Placental pericyte (primary cell): ENCODE results near the genes ARVCF and DGCR8.

DNA sequence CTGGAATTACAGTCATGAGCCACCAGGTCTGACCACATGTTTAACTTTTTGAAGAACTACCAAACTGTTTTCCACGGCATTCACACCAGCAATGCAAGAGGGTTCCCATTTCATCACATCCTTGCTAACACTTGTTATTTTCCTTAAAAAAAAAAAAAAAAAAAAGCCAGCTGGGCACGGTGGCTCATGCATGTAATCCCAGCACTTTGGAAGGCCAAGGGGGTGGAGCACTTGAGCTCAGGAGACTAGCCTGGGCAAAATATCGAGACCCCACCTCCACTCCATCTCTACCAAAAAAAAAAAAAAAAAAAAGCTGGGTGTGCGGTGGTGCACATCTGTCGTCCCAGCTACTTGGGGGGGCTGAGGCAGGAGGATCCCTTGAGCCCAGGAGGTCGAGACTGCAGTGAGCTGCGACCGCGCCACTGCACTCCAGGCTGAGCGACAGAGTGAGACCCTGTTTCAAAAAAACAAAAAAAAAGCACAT is 16.9 kb upstream of the TXNRD2 start:
- CAGE, long polyA plus RNA: no peak

DNA sequence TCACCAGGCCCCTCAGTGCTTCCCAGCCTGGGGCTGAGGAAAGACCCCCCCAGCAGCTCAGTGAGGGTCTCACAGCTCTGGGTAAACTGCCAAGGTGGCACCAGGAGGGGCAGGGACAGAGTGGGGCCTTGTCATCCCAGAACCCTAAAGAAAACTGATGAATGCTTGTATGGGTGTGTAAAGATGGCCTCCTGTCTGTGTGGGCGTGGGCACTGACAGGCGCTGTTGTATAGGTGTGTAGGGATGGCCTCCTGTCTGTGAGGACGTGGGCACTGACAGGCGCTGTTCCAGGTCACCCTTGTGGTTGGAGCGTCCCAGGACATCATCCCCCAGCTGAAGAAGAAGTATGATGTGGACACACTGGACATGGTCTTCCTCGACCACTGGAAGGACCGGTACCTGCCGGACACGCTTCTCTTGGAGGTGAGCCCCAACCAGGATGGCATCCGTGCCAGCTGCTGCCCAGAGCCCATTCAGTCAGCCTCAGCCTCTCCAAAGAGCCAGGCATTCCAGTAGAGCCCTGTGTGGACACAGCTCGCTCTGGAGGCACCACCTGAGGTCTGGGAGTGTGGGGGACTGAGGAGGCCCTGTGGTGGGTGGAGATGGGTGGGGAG is 22.4 kb upstream of the TXNRD2 start:
- CAGE, long polyA plus RNA: no peak

GRCh38 chr22:19969065-19970258 is 27.8 kb upstream of the TXNRD2 start:
- CAGE, long polyA plus RNA: no peak

- CAGE, long polyA plus RNA: no peak
Observed at GRCh38 chr22:19991207-19991567, 25.4 kb downstream of the ARVCF start.

DNA sequence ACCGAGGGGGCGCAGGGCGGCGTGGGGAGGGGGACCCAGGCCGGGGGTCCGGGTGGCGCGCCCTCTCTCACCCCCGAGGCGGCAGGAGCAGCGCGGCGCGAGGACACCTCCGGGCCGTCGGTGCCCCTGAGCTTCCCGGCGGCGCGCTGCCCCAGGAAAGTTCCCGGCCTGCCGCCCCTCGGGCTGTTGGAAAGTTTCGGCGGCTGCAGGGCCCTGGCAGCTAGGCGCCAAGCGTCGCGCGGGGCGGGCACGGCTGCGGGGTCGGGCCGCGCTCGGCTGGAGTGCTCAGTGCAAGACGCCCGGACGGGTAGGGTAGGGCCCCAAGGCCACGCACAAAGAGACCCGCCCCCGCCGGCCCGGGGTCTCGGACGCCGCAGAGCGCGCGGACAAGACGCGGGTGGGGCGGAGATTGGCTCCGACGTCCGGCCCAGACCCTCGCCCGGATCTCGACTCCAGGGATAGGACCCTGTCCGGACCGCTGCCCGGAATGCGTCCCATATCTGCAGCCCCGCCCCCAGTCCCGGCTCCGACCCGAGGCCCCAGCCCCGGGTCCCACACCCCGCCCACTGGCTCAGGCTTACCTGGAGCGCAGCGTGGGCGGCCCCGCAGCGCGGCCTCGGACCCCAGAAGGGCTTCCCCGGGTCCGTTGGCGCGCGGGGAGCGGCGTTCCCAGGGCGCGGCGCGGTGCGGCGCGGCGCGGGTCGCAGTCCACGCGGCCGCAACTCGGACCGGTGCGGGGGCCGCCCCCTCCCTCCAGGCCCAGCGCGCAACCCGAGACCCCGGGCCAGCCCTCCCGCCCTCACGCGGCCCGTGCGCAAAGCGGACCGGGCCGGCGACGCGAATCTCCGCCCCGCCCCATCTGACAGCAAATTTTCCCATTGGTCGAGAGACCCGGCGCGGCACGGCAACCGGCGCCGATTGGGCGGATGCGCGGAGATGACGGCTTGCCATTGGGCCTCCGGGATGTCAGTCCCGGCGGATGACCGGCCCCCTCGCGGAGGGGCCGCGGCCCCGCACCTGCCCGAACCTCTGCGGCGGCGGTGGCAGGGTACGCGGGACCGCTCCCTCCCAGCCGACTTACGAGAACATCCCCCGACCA is at the start of gene ARVCF:
TSS of gene ARVCF (minus strand) at position 816 of the 1,099 bp plus-strand sequence.
- CAGE, long polyA plus RNA: no peak

DNA sequence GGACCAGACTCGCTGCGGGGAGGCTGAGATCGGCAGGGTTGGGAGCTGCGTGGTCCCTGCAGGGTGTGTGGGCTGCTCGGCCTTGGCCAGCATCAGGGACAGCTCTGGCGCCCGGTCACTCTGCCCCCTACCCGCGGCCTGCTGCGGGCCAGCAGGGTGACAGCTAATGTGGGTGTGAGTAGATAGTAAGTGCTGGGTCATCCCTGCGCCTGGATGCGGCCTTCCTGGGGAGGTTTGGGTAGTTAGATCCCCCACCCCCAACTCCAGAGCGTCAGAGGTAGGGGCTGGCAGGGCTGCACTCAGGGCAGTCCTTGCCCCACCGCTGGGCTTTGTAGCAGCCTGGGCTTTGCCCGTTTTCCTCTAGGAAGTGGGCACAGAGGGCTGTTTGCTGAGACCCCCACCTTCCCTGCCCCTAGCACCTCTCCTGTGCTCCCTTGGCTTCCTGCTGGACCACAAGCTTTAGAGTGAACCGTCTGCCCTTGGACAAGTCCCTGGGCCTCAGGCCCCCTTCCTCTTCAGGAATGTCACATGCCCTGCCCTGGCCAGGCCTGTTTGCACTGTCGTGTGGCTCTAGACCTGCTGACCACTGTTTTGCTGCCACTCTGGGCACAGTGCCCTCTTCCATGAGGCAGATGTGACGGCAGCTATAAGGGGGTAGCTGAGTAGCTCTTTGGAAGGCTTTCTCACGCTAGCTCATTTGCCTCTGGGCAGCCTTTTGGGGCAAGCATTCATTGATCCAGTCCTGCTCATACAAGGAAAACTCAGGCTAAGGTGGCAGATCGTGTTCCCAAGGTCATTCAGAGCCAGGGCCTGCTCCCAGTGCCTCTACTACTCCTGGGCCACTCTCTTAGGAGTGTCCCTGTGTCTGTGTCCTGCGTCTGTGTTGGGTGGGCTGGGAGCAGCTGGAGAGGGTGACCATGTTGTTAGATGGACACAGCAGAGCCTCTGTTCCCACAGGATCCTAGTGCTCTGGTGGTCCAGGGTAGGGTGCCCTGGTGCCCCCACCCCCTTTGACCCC is 831 bp downstream of the TANGO2 start:
- CAGE, long polyA plus RNA: no peak

GRCh38 chr22:20079604-20080912 is at the start of gene DGCR8:
TSS of gene DGCR8 (plus strand) at chr22:20080241.
- CAGE, long polyA plus RNA: no peak

DNA sequence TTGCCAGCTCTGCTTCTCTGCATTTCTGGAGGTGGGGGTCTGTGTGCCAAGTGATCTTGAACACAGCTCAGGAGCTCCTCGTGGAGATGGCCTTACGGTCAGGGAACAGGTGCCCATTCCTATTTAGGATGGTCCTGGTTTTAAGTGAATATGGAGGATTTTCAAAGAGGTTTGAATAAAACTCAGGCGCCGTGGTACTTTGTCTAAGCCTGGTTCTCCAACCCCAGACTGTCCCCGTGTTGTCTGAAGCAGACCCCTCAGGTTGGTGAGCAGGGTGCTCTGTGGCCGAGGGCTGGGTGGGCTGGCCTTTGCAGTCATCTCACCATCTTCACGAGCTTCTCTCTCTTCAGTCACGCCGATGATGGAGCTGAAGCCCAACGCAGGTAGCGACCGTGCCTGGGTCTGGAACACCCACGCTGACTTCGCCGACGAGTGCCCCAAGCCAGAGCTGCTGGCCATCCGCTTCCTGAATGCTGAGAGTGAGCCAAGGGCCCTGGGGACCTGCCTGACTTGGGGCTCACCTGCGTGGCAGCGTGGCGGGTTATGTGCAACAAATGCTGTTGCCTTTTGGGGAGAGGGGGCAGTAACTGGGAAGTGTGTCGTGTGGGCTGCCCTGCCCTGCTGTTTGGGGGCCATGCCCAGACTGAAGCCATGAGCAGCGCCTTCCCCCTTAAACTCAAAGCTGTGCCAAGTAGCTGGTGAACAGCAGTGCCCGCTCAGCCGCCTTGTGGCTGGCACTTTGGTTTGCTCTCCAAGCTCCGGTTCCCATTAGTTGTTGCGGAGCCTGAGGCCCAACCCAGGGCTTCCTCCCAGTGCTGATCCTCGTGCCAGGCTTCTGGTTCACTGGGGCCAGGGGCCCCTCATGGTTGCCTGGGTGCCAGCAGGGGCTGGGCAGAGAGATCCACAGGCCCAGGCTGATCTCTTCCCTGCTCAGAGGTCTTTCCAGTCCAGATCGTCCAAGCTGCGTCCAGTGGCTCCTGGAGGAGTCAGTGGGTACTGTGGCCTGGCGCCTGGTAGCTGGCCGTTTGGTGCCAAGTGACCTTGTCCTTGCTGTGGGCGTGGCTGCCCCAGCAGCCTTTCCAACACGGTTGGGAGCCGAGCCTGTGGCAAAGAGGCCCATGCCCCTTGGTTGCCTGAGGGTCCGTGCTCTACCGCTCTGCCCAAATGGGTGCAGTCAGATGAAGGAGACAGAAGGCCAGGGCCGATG is 6.2 kb upstream of the ZDHHC8 start:
- CAGE, long polyA plus RNA: no peak

- CAGE, long polyA plus RNA: no peak
Observed at GRCh38 chr22:20147320-20147931, 3.4 kb downstream of the CCDC188 start.

DNA sequence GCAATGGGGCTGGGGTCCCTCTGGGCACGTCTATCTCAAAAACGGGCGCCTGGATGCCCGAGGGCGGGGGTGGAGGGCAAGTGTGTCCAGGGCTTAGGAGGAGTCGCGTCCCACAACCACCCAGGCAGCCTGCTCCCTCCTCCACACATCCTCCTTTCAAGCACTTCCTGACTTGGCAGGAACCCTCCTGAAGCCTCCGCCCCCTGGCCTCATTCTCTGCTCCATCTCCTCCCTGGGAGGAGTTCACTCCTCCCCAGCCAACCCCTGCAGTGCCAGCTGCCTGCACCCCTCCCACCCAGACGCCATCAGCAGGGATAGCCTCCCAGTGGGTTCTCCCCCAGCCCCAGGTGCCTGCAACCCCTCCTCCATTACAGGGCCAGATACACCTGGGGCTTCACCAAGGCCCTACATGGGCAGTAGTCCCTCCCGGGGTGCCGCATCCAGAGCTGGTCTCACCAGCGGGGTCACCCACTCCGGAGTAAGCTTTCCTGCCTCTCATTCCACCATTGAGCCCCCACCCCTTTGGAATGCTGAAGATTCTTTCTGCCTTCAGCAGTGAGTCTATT is 24.5 kb downstream of the RTN4R start:
- CAGE, long polyA plus RNA: no peak

DNA sequence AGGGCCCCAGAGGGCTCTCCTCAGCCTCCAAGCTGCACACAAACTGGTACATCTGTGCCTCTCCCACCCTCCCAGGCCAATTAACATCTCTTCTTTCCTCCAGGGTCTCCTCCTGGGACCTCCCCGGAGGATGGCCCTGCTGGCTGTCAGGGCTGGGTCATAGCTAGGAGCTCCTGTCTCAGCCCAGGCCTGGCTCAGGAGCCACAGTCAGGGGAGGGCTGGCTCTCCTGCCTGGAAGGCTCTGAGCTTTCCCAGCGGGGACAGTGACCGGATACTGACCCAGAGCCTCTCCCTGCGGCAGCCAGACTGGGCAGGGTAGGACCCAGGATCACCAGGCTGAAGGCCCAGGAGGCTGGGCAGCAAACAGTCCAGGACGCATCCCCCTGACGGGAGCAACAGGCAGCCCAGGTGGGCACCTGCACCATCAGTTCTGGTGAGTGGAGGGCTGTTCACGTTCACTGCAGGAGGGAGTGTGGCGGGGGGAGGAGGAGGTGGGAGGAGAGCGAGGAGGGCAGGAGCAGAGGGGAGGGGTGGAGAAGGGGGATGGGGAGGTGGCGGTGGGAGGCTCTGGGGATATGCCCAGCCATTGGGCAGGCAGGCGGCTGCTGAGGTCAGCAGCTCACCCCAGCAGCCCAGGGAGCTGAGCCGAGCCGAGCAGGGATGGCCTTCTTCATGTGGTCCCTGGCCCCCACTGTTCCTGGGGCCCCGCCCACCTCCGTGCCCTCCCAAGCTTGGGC is 22.0 kb downstream of the RTN4R start:
- CAGE, long polyA plus RNA: no peak

DNA sequence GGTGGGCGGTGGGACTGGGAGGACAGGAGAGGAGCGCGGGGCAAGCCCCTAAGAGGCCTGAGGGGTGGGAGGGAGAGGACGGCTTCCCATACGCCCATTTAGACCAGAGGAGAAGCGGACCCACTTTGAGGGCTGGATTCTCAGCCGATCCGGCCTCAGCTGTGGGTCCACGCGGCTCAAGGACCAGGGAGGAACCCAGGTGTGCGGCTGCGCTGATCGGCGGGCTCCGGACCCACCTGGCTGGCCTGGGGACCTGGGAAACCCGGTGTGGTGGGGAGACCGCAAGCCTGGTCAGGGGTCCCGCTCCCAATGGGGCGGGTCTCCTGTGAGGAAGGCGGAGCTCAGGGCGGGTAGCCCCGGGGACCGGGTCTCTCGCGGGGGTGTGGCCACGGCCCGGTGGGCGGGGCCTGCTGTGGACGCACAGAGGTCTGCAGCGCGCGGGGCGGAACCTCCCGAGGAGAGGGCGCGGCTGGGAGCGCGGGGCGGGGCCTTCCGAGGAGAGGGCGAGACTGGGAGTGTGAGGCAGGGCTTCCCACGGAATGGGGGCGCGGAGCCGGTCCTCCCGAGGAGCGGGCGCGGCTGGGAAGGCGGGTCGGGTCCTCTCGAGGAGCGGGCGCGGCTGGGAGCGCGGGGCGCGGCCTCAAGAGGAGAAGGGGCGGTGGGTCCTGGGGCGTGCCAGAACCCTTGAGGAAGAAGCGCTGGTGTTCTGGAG is 21.1 kb downstream of the DGCR6L start:
- CAGE, long polyA plus RNA: no peak

GRCh38 chr22:20428335-20428916 is 9.2 kb downstream of the SCARF2 start:
- CAGE, long polyA plus RNA: no peak

- CAGE, long polyA plus RNA: no peak
Observed at GRCh38 chr22:20430510-20431710, 6.7 kb downstream of the SCARF2 start.

DNA sequence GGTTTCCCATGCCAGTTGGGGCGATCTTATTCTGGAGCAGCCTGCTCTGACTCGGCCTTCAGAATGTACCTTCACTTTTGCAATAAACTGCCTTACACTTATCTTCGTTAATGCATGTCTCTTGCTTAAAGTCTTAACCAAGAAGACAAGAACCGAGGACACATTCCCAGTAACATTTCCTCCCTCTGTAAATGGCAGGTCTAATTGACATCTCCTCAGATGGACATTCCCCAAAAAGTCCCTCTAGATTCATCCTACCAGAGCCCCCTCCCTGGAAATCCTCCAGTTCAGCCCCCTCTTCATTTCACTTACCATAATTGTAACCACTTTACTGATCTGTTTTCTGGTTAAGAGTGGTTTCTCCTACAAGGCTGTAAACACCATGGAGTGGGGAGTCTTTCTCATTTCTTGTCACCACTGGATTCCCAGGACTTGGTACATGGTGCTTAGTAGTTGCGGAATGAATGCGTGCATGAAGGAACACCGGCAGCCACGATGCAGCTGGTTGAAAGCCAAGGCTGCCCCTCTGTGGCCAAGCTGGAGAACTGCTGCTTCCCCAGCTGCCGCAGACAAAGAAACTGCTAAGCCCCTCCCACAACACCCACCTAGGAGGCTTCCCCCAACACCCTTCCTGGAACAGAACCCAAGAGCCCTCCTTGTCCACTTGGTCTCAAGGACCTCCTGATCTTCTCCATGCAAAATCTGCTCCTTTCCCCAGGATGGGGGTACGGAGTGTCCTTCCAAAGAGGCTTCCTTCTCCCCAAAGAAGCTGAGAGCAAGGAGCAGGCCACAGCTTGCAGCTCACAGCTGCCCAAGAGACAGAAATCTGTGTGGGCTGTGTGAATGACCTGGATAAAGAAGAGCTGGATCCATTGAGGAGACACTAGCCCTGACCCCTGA is 18.5 kb upstream of the SCARF2 start:
- CAGE, long polyA plus RNA: no peak

GRCh38 chr22:20464664-20465447 is 27.2 kb upstream of the SCARF2 start:
- CAGE, long polyA plus RNA: no peak

- CAGE, long polyA plus RNA: no peak
Observed at GRCh38 chr22:20531304-20532351, 24.2 kb downstream of the MED15 start.

DNA sequence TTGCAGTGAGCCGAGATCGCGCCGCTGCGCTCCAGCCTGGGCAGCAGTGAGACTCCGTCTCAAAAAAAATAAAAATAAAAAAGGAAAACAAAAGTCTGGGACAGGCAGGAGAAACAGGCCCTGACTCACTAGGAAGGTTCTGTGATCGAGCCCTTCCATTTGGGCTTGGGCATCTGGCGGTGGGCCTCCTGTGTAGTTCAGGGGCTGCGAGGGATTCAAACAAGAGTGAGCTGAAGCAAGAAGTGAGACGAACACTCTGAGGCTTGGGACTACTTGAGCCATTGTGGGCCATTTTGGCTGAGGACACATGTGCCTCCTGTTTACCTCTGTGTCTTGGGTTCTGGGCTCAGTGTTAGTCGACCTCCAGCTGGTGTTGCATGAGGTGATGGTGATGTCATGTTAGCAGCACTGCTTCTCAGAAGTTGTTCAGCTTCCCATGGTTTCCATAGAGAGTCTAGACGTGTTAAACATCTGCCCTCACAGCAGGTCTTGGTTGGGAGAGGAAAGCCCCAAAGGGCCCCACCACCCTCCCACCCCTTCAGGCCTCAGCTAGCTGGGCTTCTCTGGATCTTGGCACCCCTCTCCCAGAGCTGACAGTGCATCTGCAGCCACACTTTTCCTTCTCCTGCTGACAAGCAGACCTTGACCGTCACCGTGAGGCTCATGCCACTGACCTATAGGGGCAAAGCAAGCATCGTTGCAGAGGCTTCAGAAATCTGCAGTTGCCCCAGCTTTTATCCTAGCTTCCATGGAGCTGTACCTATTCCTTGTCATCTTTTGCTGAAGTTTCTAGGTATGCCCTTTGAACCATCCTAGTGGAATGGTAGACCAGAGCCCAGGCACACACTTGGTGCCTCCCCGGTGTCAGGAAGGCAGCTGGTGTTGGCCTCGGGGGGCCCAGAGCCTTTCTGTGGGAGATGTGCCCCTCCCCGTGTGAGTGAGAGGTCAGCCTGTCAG is 57.9 kb downstream of the MED15 start:
- CAGE, long polyA plus RNA: no peak

GRCh38 chr22:20584579-20585311 is 77.3 kb downstream of the MED15 start:
- CAGE, long polyA plus RNA: no peak

GRCh38 chr22:20701861-20702433 is 72.0 kb upstream of the SERPIND1 start:
- CAGE, long polyA plus RNA: no peak